Measurements from ENCODE around the genes MYBBP1A, MINK1 and ZFP3.

GRCh38 chr17:4500960-4501653, 2.4 kb downstream of the SPNS2 start:
- PRO-cap, result no peak
- RAMPAGE, long total RNA, result no peak

DNA sequence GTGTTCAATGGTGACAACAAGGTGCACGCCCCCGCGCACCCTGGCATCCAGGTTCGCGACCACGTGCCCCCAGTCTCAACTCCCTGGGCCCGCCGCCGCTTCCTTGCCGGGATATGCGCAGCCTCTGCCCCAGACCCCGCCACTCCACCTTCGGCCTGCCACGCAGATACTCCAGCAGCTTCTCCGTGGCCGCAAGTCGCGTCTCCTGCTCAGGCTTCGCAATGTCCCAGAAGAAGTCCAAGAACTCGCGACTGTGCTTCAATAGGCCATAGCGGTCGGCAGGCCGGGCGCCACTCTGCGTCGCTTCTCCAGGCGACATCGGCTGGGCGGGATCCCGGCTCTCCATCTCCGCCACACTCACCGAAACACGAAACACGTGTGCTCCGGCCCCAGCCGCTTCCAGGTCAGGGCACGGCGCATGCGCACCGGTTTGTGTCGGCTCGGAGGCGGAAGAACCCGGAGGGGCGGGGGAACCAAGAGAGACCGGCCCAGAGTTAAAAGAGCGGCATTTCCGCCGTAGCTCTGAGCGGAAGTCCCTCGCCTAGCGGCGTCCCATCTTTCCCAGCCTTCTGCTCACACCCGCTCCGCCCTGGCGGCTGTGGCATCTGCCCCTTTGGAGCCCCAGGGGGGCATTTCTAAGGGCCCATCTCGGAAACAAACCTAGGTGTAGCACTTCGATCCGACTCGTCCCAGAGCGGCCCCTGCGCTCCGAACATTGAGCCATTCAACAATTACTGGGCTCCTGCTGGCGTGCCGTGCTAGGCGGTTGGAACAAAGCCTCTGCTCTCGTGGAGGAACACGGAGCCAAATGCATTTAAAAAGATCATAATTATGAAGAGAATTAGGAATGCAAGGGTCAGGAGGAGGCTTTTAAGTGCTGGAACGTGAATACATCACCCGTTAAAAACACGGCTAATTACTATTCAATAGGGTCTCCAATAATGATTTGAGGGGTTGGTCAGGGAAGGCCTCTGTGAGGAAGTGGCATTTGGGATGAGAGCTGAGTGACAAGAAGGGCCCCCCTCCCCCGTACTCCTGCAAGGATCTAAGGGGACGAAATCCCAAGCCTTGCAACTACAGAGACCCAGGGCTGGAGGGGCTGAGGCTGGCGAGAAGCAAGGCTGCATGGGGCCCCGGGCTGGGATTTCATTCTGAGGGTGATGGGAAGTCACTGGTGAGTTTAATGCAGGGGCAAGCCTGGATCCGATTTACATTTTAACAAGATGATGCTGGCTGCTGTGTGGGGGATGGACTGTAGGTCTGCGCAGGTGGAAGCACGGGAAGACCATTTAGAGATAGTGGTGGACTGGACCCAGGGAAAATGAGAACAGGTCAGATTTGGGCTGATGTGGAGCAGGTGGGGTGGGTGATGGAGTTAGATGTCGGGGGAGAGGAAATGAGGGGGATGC, at the start of gene MYBBP1A:
TSS of gene MYBBP1A (minus strand) at position 406 of the 1,409 bp plus-strand sequence.
- PRO-cap, result bidirectional peak, plus-strand start at position 518 of the sequence, minus-strand start at position 406 of the sequence; bidirectional peak, plus-strand start at position 734 of the sequence, minus-strand start at position 607 of the sequence; bidirectional peak, plus-strand start at position 1,077 of the sequence, minus-strand start at position 1,006 of the sequence; bidirectional peak, plus-strand start at position 1,172 of the sequence, minus-strand start at position 1,153 of the sequence
- RAMPAGE, long total RNA, result start-site peak on the minus strand centred at position 385 of the sequence, 47 bp wide, 971 and 20 reads in 2 replicates

GRCh38 chr17:4696319-4696852, 7.6 kb downstream of the PELP1 start:
- PRO-cap, result no peak
- RAMPAGE, long total RNA, result no peak

- PRO-cap, result no peak
- RAMPAGE, long total RNA, result no peak
Observed at GRCh38 chr17:4736159-4736966, 3.3 kb upstream of the ZMYND15 start.

GRCh38 chr17:4739993-4740215, 176 bp upstream of the CXCL16 start:
- PRO-cap, result no peak
- RAMPAGE, long total RNA, result no peak

- PRO-cap, result no peak
- RAMPAGE, long total RNA, result no peak
Observed at GRCh38 chr17:4770673-4771083, 1.0 kb upstream of the TM4SF5 start.

DNA sequence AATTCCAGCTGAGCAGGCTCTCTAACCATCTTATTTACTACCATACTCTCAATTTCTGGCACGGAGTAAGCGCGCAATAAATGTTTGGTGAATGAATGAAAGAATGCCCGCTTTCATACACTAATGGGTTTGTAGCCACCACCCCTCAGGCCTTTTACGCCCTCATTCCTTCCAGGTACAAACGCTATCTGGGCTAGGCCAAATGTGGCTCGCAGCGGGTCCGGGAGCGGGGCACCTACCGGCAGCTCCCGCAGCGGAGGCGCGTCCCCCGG, 506 bp upstream of the PLD2 start:
- PRO-cap, result bidirectional peak, plus-strand start at position 201 of the sequence, minus-strand start at position 183 of the sequence
- RAMPAGE, long total RNA, result no peak

DNA sequence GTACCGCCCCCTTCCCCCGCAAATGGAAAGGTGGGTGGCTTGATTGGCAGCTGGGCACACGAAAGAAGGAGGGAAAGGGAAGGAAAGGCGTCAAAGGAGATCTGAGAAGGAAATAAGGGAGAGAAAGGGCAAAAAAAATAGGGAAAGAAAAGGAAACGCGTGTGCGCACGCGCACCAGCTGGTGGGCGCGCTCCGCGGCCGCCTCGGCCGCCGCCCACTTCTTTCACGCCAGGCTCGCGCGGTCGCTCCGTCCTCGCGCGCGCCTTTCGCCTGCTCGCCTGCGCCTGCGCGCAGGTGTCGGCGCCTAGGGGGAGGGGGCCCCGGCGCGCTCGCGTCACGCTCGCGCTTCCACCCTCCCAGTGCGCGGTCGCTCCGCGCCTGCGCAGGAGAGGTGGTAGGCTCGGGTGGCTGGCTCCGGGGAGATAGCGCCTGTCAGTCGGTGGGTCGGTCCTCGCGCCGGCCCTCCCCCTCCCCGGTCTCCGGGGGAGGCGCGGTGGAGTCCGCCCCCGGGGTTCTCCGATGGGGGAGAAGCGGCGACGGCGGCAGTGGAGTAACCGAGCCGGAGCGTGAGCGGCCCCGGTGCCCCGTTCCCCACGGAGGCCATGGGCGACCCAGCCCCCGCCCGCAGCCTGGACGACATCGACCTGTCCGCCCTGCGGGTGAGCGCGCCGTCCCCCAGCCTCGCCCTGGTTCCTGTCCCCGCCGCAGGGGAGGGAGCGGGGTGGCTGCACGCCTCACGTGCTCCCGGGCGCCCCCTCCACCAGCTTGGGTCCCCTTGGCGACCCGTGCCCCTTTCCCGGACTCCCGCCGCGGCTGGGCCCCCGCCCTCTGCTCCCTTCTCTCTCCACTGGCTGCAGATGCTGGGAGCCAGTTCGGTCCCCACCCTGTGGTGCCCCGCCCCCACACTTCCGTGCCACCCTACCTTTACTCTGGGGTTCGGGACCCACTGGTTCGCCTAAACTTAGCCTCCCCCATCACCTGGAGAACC, at the start of gene MINK1:
TSS of gene MINK1 (plus strand) at position 359 of the 988 bp plus-strand sequence.
- PRO-cap, result bidirectional peak, plus-strand start at position 49 of the sequence, minus-strand start outside the sequence; bidirectional peak, plus-strand start at position 359 of the sequence, minus-strand start at position 299 of the sequence; unidirectional peak, minus-strand start at position 849 of the sequence
- RAMPAGE, long total RNA, result no peak

- PRO-cap, result no peak
- RAMPAGE, long total RNA, result no peak
Observed at GRCh38 chr17:4834713-4835321, 1.7 kb downstream of the MINK1 start.

DNA sequence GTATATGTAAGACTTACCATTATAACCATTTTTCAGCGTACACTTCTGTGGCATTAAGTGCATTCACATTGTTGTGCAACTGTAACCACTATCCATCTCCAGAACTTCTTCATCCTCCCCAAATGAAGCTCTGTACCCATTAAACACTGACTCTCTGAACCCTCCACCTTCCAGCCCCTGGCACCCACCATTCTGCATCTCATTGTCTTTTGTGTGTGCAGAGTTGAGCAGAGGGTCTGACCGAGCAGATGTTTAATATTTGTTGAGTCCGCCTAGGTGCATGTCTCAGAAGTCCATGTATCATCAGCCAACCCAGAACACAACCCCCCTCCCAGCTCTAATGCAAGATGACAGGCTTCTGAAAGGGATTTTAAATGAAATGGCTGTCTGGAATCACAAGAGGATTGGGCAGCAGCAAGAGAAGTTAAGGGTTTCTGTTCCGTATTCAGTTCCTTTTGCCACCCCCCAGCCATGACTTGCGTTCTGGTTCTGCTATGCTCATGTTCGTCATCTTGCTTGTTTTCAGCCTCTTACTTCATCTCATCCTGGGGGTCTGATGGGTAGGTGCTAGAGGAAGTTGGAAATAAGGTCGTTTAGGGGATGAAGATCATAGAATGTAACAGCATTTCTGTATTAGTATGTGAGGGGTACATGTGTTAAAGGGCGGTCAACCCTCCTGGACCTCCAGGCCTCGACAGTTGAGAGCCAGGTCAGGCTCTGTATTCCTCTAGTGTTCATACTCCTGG, 11.9 kb downstream of the MINK1 start:
- PRO-cap, result no peak
- RAMPAGE, long total RNA, result no peak

- PRO-cap, result no peak
- RAMPAGE, long total RNA, result no peak
Observed at GRCh38 chr17:4847947-4848354, 14.8 kb downstream of the MINK1 start.

DNA sequence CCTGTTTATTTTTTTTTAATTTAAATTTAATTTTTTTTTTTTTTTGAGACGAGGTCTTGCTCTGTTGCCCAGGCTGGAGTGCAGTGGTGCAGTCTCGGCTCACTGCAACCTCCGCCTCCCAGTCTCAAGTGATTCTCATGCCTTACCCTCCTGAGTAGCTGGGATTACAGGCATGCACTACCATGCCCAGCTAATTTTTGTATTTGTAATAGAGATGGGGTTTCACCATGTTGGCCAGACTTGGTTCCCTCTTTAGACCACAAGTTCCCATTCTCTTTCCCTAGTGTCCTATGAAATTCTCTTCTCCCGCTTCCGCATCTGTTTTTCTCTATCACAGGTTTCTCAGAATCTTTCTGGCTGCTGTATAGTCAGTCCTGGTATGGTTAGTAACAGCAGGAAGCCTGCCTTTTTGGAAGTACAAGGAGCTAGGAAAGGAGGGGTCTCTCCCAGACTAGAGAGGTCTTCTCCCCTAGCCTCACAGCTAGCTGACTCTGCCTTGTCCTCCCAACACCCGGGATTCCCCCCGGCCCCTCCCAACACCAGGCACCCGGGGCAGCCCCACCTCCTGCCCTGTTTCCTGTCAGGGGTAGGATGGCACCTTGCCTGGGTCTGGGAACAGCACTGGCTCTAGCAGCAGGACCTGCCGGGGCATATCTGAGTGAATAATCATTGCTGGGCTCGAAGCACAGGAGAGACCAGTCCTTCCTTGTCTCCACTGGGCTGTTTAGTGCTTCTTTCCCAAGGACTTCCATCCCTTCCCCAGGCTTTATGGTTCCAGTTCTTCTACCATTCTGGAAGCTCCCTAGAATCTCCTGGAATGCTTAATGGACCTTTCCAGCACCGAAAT, 25.5 kb downstream of the MINK1 start:
- PRO-cap, result no peak
- RAMPAGE, long total RNA, result no peak

GRCh38 chr17:4872692-4873213, 26.6 kb upstream of the C17orf107 start:
- PRO-cap, result no peak
- RAMPAGE, long total RNA, result no peak

DNA sequence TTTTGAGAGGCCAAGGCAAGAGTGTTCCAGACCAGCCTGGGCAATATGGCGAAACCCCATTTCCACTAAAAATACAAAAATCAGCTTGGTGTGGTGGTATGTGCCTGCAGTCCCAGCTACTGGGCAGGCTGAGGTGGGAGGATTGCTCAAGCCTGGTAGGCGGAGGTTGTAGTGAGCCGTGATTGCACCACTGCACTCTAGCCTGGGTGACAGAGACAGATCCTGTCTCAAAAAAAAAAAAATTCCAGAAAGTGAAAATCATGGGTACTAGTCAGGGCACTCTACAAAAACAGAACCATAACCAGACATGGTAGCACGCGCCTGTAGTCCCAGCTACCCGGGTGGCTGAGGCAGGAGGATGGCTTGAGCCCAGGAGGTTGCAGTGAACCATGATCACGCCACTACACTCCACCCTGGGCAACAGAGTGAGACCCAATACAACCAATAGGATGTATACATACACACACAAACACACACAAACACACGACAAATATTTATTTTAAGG, 11.7 kb upstream of the GP1BA start:
- PRO-cap, result no peak
- RAMPAGE, long total RNA, result no peak

- PRO-cap, result no peak
- RAMPAGE, long total RNA, result no peak
Observed at GRCh38 chr17:4951307-4951461, 265 bp downstream of the ENO3 start.

- PRO-cap, result no peak
- RAMPAGE, long total RNA, result no peak
Observed at GRCh38 chr17:4999482-4999968, 1.8 kb downstream of the KIF1C start.

DNA sequence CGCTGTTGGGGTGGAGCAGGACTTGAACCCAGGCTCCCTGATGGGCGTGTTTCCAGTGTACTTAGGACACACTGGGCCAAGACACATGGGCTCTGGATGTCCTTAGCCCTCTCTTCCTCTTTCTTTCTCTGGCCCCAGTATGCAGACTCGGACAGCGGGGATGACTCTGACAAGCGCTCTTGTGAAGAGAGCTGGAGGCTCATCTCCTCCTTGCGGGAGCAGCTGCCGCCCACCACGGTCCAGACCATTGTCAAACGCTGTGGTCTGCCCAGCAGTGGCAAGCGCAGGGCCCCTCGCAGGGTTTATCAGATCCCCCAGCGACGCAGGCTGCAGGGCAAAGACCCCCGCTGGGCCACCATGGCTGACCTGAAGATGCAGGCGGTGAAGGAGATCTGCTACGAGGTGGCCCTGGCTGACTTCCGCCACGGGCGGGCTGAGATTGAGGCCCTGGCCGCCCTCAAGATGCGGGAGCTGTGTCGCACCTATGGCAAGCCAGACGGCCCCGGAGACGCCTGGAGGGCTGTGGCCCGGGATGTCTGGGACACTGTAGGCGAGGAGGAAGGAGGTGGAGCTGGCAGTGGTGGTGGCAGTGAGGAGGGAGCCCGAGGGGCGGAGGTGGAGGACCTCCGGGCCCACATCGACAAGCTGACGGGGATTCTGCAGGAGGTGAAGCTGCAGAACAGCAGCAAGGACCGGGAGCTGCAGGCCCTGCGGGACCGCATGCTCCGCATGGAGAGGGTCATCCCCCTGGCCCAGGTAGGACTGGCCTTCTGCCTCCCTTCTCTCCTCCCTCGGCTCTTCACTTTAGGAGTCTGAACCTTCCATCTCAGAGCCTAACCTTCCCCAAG, 13.0 kb downstream of the SLC52A1 start:
- PRO-cap, result no peak
- RAMPAGE, long total RNA, result no peak

DNA sequence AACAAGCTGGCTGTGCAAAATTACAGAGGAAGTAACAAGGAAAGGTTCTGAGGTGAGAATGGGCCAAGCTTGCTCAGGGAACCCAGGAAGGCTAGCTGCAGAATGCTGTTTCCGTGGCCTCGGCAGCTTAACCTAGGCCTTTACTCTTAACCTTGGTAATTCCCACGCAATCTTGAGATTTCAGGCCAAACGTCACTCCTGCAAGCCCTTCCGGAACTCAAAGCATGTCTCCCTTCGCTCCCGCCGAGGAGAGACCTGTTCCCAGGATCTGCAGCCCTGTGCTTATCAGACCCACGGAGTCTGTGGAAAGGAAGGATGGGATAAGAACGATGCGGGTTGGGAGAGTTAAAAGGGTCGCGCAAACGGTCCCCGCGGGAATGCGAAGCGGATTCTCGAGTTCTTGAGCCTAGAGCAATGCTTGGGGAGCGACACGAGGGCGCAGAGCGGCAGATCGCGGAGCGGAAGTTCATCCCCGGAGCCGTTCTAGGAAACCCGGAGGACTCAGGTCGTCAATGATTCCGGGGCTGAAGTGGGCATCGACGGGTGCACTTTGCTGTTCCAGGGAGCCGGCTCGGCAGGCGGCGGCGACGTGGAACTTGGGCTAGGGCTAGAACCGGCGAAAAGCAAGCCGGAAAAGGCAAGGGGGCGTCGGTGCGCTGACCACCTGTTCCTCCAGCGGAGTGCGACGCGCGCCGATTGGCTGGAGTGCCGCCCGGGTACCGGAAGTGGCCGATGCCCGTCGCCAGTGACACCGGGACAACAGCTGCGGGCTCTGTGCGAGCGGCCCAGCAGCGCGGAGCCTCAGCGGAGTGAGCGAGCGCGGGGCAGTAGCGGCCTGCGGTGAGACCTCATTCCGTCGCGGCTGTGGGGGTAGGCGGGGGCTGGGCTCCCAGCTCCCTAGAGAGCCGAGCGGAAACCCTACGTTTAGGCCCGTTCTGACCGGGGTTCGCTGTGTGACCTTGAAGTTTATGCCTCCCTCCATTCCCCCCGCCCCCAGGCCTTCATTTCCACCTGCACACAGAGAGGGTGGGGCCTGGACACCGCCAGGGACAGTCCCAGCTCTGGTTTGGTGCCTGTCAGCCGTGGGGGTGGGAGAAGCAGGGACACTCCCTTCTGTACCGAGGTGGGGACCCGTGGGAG, at the start of gene ZFP3:
TSS of gene ZFP3 (plus strand) at position 732 of the 1,140 bp plus-strand sequence.
- PRO-cap, result unidirectional peak, plus-strand start at position 225 of the sequence; bidirectional peak, plus-strand start at position 515 of the sequence, minus-strand start at position 416 of the sequence; bidirectional peak, plus-strand start at position 745 of the sequence, minus-strand start at position 636 of the sequence
- RAMPAGE, long total RNA, result no peak

DNA sequence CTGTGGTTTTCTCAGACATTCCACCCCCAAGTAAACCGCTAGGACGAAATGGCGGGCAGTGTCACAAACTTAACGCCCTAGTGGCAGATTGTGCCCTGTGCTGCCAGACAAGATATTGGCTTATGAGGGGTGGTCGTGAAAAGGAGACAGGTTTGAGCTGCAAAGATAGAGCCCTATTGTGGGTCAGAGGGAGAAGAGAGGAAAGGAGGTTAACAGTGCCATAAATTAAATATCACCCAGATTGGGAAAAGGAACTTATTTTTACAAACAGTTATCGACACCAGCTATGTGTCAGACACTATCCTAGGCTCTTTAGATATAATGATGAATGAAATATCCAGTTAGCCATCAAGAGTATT, 588 bp downstream of the ZFP3 start:
- PRO-cap, result no peak
- RAMPAGE, long total RNA, result no peak

- PRO-cap, result no peak
- RAMPAGE, long total RNA, result no peak
Observed at GRCh38 chr17:5181625-5182436, 9.8 kb downstream of the ZNF594 start.

Measured in GM23338 (cell line).